Sternocleidomastoid (tissue), 1 donor: ENCODE measurements around a stretch of chr10.

- PRO-cap, result no peak
These were observed 101.5 kb upstream of the SFMBT2 start for GRCh38 chr10:7512370-7512747.

DNA sequence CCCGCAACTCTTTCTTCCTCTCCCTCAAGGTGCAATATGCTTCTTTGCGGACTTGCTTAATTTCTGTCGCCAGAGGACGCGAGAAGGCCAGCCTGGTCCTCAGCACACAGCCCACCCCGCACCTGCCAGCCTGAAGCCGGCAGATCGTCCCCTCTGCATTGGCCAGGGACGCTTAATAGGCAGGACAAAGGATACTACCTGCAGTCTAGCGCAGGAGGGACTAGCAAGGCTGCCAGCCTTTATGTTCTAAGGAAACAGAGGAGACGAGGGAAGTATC lies 1.1 kb upstream of the ITIH5 start:
- PRO-cap, result no peak

GRCh38 chr10:7854751-7855710 lies 36.7 kb downstream of the TAF3 start:
- PRO-cap, result no peak

DNA sequence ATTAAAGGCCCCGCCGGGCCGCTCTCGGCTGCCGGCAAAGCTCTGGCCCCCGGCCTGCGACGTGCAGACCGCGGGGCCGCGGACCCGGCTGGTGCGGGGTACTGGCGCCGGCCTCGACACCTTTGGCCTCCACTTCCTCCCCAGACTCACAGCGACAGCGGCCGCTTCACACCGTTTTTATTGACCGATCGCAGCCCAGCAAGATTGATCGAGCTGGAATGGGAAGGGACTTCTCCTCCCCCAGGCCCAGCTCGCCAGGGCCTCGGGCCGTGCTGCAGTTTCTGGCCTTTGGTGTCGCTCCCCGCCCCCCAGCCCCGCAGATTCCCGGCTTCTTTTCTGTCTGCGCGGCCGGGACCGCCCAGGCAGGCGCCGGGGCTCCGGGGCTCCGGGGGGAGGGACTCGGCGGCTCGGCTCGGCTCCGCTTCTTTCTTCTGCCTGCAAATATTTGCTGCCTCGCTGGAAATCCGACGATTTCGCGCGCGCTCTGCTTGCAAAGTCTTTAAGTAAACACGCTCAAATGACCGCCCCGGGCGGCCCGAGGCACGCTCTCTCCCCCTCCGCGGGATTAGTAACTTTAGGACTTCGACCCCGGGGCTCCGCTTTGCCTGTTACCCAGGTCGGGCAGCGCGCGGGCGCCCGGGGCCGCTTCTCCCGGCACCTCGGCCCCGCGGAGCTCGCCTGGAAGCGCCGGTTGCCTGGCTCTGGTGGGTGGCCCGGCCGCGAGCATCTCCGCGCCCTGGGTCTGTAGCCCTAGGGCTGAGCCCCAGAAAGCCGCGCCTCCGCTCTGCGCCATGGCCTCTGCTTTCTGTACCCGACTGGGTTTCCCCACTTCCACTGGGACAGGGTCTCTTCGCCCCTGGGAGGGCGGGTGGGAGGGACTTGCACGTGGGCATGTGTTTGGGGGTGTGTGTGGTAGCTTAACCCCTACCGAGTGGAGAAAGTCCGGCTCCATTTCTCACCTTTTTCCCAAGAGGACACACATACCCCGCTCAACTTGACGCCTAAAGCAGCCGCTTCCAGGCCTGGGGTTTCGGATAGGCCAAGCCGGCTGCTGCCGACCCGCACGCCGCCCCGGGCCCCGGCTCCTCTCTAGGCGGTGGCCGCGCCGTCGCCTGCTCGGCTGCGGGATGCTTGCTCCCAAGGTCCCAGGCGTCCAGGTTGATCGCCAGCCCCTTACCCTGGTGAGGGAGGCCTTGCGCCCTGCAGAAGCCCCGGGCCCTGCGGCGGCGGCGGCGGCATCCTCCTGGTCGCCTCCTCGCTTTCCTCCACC lies 3.8 kb upstream of the GATA3 start:
- PRO-cap, result no peak

DNA sequence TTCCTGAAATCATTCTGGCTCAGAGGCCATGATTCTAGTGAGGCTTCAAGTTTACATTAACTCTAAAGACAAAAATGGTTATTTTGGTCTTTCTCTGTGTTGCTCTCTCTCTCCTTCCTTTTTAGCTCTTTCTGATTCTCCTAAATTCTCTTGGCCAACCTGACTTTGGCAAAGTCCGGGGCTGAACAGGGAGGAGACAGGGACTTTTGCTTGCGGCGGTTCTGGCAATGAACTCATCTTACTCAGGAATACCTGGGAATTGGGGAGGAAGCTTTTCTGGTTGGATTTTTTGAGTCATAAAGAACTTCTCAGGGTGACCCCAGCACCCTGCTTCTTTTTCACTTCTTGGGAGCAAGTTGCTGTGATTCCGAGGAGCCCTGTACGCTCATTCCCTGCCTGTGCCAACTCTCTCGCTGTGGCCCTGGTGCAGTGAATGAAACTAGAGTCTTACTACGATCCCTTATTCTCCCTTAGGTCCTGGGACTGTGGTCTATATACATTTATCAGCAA lies 16.0 kb downstream of the GATA3 start:
- PRO-cap, result no peak

DNA sequence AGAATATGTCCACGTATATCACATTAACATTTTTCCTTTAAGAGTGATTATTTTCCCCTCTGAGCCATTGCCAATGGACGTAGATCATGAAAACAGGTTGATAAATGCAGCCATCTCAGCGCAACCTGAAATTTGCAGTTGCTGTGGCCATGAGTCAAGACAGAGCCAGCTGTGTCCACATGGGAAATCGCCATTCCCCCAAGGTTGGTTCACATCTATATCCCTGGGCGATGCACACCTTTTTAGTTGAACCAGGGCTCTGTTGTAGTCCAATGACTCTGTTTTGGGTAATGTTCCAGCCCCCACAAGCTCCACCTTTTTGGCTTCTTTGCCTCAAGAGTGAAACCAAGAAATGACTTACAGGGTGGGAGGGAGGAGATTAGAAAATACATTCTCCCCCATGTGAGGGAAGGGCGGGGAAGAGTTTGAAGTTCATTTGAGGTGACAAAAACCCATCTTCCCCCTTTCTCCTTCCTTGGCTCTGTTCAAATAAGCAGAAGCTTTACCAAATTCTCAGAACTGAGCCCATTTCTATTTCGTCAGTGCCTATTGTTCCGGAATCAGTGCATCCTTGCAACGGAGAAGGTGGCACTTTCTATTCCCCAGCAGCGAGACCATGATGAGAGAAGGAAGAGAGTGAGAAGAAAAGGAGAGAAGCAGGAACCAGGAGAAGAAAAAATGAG lies 82.8 kb downstream of the GATA3 start:
- PRO-cap, result no peak

- PRO-cap, result no peak
These were observed 276.8 kb downstream of the GATA3 start for GRCh38 chr10:8331034-8331935.

DNA sequence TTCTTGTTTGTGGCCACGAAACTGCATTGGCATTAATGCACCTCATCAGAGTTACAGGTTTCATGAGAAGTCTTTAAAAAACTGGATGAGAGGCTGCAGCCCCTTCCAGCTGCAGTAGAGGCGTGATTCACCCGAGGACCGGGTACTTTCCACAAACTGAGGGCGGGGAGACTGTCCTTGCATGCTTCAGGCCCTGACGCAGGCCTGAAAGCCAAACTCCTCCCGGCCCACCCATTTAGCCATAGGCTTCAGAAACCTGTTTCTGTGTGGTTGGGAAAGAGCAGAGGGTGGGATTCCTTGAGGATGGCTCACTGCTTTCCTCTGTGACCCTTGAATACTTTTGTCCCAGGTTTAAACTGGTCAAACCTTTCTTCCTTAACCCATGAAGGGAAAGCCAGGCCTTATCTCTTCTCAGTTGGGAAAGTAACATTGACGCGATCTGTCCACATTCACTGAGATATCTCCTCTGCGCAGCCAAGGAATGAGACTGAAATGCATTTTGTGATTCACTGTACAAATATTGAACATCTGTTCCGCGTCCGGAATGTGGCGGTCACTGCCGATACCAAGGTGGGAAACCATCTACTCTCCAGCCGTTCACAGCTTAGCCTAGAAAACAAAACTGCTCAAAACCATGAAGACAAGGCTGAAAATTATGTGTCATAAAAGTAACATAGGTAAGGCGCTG lies 311.7 kb downstream of the GATA3 start:
- PRO-cap, result no peak

DNA sequence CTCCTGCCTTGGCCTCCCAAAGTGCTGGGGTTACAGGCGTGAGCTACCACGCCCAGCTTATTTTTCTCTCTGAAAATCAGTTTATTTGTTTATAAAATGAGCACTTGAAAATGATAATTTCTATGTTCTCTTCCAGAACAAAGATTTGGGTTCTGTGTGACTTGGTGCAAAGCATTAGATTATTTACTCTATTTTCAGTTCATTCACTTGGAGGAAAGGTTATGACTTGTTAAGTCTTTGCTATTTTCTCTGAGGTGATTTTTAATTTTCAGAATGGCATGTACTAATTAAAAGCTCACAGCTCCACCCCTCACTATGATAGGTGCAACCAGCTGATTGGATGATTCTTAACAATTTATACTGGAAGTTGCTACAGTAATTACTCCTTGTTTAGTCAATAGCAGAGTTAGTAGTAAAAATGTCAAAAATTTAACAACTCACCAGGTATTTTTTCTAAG lies 352.7 kb downstream of the GATA3 start:
- PRO-cap, result no peak

GRCh38 chr10:8435140-8435903 lies 380.8 kb downstream of the GATA3 start:
- PRO-cap, result no peak

- PRO-cap, result no peak
These were observed 915.5 kb downstream of the GATA3 start for GRCh38 chr10:8969910-8970458.

GRCh38 chr10:9755934-9756224 lies 1261.8 kb upstream of the CELF2 start:
- PRO-cap, result no peak

GRCh38 chr10:10044859-10045354 lies 972.8 kb upstream of the CELF2 start:
- PRO-cap, result no peak

DNA sequence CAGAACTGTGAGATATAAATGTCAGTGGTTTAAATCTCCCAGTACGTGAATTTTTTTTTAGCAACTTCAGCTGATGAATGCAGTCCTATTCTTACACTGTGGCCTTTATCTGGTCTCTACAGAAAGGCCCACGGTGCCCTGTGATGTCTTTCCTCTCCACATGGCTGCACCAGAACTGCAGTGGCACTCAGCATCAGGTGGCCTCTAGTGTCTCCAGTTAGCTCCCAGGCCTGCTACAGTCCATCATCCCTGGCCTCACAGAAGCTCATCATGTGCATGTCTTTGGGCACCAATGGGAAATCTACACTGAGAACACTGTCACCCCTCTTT lies 739.3 kb upstream of the CELF2 start:
- PRO-cap, result no peak

- PRO-cap, result no peak
These were observed 722.8 kb upstream of the CELF2 start for GRCh38 chr10:10294494-10295636.

DNA sequence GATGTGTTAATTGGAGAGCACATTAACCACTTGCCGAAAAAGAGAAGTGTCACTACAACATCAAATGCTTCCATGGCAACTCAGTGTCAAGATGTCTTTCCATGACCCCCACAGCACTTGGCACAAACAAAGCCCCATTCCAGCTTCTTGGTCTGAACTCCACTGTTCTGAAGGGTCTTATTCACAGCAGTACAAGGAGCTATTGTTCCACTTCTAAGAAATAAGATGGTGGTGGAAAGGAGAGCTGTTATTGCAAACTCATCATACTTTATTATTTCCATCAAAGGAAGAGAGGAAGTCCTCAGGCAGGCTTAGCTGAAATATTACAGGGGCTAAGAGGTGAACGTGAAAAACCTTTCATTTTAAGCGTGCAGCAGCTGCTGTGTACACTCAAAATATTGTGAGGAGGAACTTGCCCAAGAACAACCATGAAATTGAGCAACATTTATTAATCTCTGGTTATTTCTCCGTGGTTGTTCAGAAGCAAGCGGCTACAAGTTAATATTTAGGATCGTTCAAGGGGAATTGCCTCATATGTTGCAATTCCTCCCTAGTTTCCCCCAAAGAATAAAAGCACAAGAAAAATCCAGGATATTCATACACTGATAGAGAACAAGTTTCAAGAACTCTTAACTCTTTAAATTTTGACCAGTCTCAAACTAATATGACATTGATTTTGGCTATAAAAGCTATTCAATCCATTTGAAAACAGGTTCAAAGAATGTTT lies 354.7 kb upstream of the CELF2 start:
- PRO-cap, result no peak

DNA sequence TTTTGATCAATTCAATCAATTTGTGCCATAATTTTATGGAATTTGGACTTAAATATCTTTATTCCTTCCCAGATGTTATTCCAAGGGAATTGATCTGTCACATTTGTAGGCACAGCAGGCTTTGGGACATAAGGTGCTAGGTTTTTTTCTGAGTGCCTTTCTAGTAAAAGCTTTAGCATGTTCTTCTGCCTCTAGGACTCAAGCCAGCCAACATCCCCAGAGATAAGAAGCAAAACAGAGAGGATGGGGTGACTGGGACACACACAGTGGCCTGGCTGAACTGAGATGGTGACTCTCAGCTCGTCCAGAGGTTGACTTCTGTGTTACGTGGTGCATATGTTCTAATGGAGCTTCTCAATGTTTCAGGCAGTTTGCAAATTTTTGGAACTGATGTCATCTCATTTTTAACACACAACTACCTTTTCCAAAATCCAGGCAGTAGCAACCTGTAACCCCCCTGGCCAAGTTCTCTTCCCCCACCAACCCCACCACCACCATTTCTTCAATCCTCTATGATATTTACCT lies 188.1 kb upstream of the CELF2 start:
- PRO-cap, result no peak

- PRO-cap, result no peak
These were observed 68.6 kb downstream of the CELF2 start for GRCh38 chr10:11086250-11086692.

- PRO-cap, result no peak
These were observed 132.6 kb downstream of the CELF2 start for GRCh38 chr10:11150059-11150915.

GRCh38 chr10:11176350-11177159 lies 158.9 kb downstream of the CELF2 start:
- PRO-cap, result unidirectional peak, minus-strand start at chr10:11177032